Neuron (in vitro differentiated cells): ENCODE measurements around the gene TMEM17.

- PRO-cap = no peak
Observed at GRCh38 chr2:58474233-58474524, 233.1 kb upstream of the FANCL start.

- PRO-cap = no peak
Observed at GRCh38 chr2:60508253-60508883, 45.1 kb downstream of the BCL11A start.

- PRO-cap = no peak
Observed at GRCh38 chr2:60536737-60537220, 16.7 kb downstream of the BCL11A start.

DNA sequence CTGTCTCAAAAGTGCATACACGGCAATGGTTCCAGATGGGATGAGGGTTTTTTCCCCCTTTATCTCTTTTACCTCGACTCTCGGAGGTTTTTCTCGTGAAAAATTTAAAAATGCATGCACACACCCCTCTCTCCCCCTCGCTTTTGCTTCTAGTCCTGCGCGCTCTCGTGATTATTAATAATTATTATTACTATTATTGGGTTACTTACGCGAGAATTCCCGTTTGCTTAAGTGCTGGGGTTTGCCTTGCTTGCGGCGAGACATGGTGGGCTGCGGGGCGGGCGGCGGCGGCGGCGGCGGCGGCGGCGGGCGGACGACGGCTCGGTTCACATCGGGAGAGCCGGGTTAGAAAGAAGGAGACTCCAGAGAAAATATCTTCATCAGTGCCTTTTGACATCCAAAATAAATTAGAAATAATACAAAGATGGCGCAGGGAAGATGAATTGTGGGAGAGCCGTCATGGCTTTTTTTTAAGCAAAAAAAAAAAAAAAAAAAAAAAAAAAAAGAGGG is 392 bp downstream of the BCL11A start:
- PRO-cap = no peak

- PRO-cap = no peak
Observed at GRCh38 chr2:60898521-60898920, 17.1 kb downstream of the REL start.

- PRO-cap = no peak
Observed at GRCh38 chr2:60965328-60965818, 52.1 kb upstream of the PEX13 start.

DNA sequence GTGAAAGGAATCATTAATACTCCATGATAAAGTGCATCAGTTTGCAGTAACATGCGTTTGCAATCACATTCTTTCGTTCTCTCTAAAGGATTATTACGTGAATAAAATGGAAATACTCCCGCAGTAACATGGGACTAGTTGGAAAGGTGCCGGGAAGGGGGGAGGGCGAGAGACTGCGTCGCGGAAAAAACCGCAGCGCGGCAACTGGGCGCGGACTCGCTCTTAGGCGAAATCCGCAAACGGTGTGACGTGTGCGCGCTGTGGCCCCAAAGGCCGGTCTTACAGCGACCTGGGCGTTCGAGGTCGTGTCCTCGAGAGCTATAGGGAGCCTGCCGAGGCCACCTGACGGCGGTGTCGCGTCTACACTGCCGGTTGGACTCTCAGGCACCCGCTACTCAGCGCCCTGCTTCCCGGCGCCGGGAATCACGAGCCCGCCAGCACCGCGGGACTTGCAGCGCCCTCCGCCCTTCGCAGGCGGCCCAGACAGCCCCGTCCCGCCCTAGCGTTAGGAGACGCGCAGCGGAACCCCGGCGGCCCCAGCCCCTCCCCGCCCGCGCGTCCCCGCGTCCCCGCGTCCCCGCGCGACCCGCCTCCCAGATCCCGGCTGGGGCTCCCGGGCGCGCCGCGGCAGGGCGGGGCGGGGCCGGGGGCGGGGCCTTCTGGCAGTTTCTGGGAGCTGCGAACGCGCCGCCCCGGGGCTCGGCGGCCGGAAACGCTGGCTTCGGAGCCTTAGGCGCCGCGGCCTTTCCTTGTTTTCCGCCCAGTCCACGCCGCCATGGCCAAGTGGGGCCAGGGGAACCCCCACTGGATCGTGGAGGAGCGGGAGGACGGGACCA is 15.0 kb downstream of the C2orf74 start:
- PRO-cap = bidirectional peak, plus-strand start at position 679 of the sequence, minus-strand start at position 424 of the sequence

GRCh38 chr2:61178176-61178718 is 16.3 kb downstream of the C2orf74 start:
- PRO-cap = no peak

DNA sequence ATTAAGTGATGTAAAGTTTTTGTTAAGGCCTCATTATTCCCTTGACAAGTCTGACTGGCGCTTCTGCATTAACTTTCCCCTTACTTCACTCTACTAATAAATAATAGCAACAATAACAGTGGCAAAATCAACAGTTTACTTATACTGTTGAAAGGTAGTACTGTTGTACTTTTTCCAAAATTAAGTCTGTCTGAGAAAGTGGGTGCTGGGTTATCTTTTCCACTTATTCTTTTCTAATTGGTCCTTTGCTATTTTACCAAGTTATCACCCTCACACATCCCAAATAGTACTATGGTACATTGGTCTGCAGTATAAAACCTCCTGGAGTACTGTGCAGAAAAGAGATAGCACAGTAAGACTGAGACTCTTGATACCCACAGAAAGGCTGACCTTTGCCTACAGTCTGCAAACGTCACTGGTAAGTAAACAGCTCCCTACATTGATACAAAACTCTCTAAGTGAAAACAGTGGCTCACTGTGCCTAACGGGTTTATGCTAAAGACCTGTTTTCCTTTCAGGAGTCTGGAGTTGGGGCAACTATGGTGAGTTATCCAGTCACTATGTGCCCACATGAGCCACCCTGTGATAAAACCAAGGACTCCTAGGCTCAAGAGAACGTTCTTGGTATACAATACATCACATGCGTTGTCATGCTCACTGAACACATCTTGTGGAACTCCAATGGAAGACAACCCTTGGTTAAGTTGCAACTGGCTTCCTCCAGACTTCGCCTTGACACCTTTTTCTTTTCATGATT is 104.6 kb downstream of the C2orf74 start:
- PRO-cap = no peak

GRCh38 chr2:61470461-61470974 is 369 bp downstream of the USP34 start:
- PRO-cap = no peak

DNA sequence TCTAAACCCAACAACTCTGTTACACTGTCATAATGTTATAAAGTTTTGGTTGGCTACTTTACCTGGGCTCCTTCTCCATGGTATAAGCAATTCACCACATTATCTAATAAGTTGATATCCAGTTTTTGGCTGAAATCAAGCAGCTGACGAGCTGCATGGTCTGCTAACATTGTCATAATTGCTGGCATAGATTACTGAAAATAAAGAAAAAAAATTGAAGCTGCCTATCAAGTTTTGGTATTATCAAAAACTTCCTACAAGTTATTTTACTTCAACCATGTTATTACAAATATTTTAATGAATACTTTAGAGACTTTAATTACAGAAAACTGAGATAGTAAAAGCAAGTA is 4.5 kb downstream of the XPO1 start:
- PRO-cap = no peak

DNA sequence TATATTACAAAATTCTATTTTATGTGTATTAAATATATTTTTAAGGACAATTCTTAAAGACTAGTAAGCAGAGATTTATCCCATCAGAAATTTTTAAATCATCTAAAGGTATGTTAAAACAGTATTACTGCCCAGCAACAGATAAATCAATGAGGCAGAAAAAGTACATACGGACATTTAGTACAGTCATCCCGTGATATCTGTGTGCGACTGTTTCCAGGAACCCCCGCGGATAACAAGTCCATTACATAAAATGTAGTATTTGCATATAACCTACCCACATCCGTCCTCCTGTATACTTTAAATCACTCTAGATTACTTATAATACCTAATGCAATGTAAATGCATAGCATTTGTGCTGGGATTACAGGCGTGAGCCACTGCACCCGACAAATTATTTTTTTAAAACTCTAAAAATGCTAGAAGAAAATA is 91.7 kb downstream of the FAM161A start:
- PRO-cap = no peak

DNA sequence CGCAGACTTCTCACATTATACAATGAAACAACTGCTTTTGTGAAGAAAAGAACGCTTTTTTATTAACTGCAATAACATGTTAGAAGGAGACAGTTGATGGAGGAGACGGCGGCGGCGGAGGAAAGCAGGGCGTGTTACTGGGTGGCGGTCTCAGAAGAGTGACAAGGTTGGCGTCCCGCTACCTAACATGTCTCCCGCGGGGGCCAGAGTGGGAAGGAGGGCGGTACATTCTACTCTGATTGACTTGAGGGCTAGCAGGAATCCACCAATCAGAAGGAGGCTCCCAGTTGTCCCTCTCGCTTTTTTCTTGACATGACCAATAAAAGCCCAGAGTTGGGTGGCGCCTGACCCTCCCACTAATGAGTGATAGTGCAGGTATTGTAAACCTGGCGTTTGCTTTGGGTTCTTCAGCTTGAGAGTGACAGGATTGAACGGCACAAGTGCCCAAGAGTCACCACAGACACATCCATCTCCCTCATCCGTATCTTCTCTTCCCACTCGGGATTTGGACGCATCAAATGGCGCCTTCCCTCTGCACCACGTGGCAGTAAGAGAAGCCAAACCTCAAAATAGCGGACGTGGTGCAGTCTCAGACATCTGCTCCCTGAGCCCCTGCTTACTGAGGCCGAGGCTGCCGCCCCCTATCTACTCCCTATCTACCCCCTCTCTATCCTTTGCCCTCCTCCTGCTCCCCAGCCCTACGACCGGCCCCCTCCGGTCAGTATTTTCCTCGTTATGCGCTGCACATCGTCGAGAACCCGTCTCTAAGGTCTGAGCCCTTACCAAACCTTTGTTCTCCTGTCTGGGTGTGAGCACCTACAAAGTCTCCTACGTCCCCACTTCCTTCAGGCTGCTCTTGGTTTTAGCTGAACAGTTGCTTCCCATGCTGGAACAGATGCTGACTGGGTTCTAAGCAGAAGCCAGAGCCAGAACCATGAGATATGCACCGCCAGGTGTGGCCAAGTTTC is 760 bp upstream of the FAM161A start:
- PRO-cap = bidirectional peak, plus-strand start at position 567 of the sequence, minus-strand start at position 160 of the sequence; bidirectional peak, plus-strand start at position 821 of the sequence, minus-strand start at position 792 of the sequence

DNA sequence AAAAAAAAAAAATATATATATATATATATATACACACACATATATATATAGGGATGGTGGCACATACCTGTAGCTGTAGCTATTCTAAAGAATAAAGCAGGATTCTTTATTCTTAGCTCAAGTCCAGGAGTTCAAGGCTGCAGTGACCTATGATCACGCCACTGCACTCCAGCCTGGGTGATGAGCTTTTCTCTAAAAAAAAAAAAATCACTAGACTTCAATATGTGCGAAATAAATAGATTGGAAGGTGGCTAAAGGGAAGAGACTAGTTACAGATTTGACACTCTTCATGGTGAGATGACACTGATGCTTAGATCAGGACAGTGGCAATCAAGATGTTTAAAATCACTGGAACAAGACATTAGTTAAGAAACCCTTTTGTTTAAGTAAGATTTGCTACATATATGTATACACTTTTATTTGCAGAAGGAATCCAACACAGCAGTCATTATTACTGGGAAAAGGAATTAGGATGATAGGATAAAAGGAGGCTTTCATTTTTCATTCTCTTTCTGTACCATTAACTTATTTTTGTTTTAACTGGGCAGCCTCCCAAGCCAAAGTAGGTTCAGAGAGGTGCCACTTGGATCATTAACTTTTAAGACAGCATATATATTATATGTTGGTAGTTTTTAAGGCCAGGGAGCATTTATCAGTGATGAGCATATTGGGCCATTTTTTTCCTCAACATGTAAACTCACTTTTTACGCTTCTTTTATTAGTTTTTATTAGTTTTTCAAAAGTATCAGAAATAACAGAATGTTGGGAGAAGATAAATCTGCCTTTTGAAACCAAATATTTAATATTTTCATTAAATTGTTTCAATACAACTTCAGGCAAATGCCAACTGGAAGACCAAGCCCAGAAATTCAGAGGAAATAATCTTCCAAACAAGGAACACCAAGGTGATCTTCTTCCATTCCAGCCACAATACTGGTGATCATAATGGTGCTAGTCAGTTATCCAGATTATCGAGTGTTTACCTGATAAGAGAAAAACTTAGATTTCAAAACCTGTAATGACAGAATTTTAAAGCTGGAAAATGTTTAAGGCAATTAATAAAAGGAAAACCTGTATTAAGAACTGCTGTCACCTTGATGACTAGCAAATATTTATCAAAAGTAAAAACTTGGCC is 14.2 kb upstream of the FAM161A start:
- PRO-cap = no peak

- PRO-cap = no peak
Observed at GRCh38 chr2:61872039-61872748, 16.3 kb downstream of the CCT4 start.

GRCh38 chr2:62213054-62213405 is 17.1 kb downstream of the B3GNT2 start:
- PRO-cap = no peak

- PRO-cap = bidirectional peak, plus-strand start at chr2:62505645, minus-strand start at chr2:62505621; bidirectional peak, plus-strand start at chr2:62506055, minus-strand start at chr2:62505902; bidirectional peak, plus-strand start at chr2:62506300, minus-strand start at chr2:62506158
Observed at GRCh38 chr2:62505347-62506448, at the start of gene TMEM17. TSS of gene TMEM17 (minus strand) at chr2:62506195.

- PRO-cap = no peak
Observed at GRCh38 chr2:62590008-62590346, 84.0 kb upstream of the TMEM17 start.

GRCh38 chr2:62698482-62699059 is 6.9 kb upstream of the EHBP1 start:
- PRO-cap = no peak

- PRO-cap = no peak
Observed at GRCh38 chr2:62711203-62712453, 6.1 kb downstream of the EHBP1 start.